T-cell (primary cell): ENCODE measurements around a stretch of chr4.

DNA sequence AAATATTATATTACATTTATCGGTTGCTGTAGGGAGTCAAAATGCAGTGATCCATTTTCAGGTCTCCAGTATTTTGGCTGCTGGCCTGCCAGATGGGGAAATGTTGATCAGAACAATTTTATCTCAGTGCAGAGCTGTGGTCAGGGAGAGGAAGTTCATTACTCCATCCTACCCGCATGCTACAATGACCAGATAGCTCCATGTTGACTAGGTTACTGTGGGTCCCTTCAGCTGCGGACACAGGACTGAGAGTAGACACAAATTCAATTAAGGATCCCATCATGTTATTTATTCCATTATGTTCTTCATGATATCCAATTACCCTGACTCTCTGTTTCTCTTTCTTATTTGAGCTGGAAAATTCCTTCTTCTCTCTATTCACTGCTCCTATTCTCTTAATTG, 16.3 kb downstream of the SYNPO2 start:
- PRO-cap, 7 experiments = no peak in any of the 7 experiments

GRCh38 chr4:118975339-118976562, 87.1 kb downstream of the SYNPO2 start:
- PRO-cap, 7 experiments = no peak in any of the 7 experiments

- PRO-cap, 7 experiments = no peak in any of the 7 experiments
These were observed 38.2 kb upstream of the MYOZ2 start for GRCh38 chr4:119097384-119097972.

DNA sequence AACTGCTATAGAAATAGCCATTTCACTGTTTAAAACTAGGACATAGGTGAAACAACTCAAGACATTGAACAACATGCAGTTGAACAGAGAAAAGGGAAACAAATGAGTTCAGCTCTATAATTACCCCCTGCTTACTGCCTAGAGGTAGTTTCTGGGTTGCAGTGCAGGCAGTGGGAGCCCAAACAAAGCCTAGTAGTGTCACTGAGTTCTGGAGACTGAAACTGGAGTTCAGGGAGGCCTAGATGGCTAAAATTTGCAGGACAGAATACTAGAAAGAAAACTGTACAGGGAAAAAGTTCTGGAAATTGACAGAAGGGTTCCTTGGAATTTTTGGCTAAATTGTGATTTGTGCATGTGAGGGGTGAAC, 37.3 kb downstream of the C4orf3 start:
- PRO-cap, 7 experiments = no peak in any of the 7 experiments

DNA sequence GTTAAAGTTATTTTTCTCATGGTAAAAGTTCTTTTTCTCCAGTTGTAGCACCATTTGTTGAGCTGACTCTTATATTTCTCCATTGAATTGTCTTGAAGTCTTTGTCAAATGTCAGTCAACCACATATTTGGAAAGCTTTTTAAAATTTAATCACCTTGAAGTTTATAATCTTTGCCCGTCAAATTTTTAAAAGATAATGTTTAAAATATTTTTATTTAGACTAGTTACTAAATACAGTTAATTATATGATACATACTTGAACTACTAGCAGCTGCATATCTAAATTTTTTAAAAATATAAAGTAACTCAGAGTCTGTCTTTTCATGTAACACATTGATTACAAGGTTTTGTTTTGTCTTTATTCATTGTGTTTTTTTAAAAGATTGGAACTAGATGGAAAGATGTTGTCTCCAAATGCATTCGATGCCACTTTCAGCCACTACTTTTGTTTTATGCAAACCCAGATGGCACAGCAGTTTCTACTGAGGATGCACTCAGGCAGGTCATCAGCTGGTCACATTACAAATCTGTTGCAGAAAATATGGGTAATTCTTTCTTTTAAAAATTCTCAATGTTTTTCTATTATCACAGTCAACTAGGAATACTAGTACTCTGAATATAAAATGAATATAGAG, 33.4 kb downstream of the C4orf3 start:
- PRO-cap, 7 experiments = no peak in any of the 7 experiments

DNA sequence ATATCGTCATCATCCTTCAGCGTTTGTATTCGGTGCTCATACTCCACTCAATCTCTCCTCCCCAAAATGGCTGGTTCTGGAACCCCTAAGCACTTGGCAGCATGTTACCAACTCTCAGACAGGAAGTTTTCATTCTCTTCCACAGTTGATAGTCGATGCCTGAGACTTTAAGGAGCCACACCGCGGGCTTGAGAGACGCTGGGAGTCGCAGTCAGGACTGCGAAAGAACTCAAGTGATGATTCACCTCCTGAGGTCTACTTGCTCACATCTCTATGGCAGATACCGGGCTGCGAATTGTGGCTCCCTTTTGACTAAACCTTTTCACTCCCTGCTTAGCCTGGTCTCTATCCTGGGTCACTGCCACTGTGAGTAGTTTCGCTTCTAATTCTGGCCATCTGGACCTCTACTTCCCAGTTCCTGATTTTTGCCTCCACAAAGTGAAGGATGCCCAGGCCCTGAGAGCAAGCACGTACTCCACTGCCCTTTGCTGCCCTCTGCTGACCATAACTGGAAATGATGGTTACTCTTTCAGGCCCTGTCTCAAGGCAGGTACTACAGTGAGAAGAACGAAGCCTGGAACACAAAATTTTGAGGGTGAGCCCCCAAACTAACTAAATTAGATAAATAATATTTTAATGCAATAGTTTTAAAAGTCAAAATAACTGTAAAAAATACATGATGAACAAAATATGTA, 16.9 kb downstream of the MAD2L1 start:
- PRO-cap, 7 experiments = no peak in any of the 7 experiments

DNA sequence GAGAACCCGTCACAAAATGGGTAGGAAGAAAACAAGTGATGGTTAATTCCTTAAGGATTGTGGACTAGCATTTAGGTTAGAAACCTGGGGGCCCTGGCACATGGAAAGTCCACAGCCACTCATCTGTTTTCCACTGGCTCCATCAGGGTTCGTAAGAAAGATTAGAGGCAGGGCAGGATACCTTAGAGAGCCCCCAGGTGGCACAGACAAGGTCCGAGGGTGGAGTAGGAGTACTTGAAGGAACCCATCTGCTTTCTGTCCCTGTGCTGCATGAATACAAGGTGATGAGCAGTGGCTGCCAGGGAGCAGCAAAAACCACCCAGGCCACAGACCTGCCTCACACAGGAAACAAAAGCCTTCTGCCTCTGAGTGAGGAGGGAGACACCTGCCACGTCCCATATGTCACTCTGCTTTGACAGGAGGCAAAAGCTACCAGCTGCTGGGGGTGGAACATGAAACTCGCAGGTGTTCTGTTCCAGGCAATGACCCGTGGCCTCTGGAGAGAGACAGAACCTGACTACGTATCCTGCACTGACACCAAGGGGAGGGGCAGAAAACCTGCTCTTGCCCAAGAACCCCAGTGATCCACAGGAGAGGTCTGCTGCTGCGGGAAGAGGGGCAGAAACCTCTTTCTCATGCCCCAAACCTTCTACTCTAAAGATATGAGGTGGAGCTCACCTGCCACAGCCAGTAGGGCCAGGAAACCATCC, 173.1 kb downstream of the PRDM5 start:
- PRO-cap, 7 experiments = no peak in any of the 7 experiments

DNA sequence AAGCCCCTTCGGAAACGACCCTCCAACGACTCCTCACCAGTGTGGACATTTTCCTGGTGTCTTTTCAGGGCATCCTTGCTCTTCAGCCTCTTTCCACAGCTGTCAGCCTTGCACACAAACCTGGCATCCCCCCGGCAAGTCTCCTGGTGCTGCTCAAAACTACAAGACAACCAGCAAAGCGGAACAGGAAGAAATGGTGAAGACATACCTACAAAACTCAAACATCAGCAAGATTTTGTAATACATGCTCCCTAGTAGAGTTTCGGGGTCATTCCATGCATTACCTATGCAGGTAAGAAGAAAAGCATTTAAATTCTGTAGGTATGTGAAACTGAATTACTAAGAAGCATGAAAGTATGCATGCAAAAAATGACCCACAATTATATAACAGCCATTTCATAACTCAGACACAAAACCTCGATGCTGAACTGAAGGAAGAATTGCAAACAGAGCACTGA, 106.1 kb downstream of the PRDM5 start:
- PRO-cap, 7 experiments = no peak in any of the 7 experiments

GRCh38 chr4:121057115-121058103, 14.9 kb downstream of the NDNF start:
- PRO-cap, 7 experiments = no peak in any of the 7 experiments

- PRO-cap, 7 experiments = peak in 7 of 7 experiments; most common plus-strand start chr4:121157102 (in 3); most common minus-strand start chr4:121156993 (in 7)
These were observed 7.3 kb downstream of the TNIP3 start for GRCh38 chr4:121156643-121157471.

- PRO-cap, 7 experiments = peak in 7 of 7 experiments; most common plus-strand start chr4:121182559 (in 5); most common minus-strand start chr4:121182454 (in 6)
These were observed 18.2 kb upstream of the TNIP3 start for GRCh38 chr4:121182324-121182790.

DNA sequence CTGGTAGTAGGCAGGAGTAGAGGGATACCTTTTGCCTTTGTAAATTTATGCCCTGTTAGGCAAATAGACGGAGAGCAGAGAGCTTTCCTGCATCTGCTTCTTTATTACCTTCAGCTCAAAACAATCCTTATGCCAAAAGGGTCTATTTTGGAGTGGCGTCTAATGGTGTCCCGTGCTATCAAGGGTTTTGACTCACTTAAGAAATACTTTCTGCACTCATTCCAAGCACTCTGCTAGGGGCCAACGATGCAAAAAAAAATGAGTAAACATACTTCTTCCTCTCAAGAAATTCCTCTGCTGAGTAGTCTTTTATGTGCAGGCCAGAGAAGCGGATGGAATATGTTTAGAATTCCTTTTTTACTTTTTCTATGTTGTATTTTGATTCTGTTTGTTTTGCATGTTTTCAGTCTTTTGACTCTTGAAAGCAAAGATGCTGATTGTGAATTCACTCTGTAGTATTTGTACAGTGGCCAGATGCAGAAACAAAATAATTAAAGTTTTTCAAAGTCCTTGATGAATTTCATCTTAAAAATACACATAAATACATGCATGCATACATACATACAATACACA, 131.7 kb downstream of the ANXA5 start:
- PRO-cap, 7 experiments = no peak in any of the 7 experiments

DNA sequence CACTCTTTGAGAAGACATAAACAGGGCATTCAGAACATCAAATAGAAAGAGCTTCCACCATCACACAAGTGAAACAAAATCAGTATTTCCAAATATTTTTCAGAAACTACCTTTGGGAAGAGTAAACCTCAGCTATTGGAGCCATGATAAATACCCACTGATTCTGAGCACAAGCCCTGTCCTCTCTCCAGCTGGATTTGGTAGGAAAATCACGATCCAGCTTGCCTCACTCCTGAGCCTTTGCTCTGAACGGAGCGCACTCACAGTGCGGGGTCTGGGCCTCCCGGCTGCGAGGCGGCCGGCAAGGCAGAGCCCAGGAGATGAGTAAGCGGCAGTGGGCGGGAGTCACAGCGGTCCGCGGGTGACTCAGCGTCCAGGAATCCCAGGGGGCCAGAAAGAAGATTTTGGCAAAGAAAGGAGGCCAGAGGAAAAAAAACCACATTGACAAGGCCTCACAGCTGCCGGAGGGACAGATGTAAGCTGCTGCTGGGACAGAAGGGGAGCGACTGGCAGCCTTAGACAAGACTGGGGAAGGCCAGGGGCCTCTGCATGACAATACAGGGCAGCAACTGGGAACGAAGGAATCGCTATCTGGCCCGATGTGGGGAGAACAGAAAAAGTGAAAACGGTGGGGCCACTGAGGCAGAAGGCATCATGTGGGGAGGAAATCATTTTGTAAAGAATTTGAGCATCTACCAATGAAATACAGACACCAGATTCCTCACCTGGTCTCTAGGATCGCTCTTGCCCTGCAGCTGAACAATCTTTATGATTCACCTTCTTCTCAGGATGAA, 14.8 kb upstream of the ANXA5 start:
- PRO-cap, 7 experiments = no peak in any of the 7 experiments

DNA sequence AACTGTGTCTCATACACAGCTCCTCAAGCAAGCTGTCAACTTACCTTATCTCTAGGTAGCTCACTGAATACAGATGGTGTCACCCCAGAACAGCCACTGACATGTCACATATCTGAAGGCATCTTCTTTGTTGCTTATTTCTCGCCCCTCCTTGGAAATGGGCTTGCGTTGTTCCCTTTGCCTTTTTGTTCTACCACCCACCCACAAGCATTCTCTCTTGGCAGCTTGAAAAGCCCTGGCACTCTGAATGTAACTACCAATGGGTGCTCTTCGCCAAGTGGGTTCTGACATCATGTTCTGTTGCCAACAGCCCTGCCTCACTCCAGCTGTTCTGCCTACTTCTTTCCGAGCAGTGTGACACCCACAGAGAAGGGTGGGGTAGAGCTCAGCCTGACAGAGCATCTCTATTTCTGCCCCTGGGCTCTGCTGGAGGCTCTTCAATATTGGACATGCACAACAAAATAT, 15.8 kb upstream of the EXOSC9 start:
- PRO-cap, 7 experiments = no peak in any of the 7 experiments

- PRO-cap, 7 experiments = peak in 7 of 7 experiments; most common plus-strand start chr4:122151078 (in 1); most common minus-strand start chr4:122151061 (in 3)
These were observed 1.3 kb upstream of the BLTP1 start for GRCh38 chr4:122150762-122151250.

GRCh38 chr4:122458458-122458837, 1.9 kb upstream of the IL2 start:
- PRO-cap, 7 experiments = peak in 2 of 7 experiments; most common plus-strand start chr4:122458760 (in 1); most common minus-strand start chr4:122458744 (in 2)

DNA sequence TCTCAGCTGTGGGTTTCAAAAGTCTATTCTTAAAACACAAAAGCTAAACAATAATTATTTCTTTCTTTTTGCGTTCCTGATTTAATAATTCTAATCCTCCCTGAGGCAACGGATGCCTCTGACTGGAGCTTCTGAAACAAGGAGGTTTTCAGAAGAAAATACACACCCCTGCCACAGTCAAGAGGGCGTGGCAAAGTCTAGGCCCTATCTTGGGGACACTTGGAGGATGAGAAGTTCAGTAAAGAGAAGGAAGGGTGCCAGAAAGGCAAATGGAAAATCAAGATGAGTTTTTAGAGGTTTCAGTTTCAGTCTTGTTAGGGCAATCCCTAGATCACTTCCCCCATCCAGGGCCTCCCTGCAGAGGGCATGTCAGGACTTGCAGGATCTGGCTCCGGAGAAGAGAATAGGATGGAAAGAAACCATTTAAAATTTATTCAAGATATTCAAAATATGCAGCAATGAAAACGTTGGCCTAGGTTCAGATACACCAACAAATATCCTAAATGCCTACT, 28.5 kb upstream of the FGF2 start:
- PRO-cap, 7 experiments = no peak in any of the 7 experiments

- PRO-cap, 7 experiments = no peak in any of the 7 experiments
These were observed 4.7 kb downstream of the NUDT6 start for GRCh38 chr4:122917508-122918308.

DNA sequence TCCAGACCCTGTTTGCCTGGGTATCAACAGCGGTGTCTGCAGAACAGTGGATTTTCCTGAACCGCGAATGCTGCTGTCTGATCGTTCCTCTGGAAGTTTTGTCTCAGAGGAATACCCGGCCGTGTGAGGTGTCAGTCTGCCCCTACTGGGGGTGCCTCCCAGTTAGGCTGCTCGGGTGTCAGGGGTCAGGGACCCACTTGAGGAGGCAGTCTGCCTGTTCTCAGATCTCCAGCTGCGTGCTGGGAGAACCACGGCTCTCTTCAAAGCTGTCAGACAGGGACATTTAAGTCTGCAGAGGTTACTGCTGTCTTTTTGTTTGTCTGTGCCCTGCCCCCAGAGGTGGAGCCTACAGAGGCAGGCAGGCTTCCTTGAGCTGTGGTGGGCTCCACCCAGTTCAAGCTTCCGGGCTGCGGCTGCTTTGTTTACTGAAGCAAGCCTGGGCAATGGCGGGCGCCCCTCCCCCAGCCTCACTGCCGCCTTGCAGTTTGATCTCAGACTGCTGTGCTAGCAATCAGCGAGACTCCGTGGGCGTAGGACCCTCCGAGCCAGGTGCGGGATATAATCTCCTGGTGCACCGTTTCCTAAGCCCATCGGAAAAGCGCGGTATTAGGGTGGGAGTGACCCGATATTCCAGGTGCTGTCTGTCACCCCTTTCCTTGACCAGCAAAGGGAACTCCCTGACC, 22.2 kb downstream of the SPATA5 start:
- PRO-cap, 7 experiments = no peak in any of the 7 experiments

DNA sequence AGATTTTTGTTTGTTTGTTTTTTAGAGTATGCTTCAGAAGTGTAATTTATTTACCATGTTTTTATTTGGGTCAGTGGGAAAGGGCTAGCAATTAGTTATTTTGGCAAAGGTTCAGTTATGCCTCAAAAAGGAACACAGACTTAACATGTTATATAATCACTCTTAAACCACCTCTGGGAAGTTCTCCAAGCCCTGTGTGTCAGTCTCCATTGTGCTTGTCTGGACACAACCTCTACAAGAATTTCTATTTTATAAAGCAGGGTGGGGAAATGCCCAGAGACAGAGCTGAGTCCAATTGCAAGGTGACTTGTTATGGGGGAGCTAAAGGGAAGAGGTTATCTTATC, 44.0 kb upstream of the SPRY1 start:
- PRO-cap, 7 experiments = no peak in any of the 7 experiments